T-cell (primary cell): ENCODE results near the genes ATP10A, HERC2 and GOLGA8M.

DNA sequence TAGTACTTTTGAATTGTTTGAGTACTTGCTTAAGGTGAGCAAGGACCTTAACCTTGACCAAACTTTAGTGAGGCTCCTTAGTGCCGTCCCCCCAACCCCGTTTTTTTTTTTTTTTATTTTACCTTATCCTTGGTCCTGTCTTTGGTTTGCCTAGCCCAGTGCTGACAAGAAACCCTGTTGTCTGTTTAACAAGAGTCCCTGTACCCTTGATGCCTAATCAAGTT is 77.1 kb upstream of the UBE3A start:
- PRO-cap, 7 experiments: no peak in any of the 7 experiments

DNA sequence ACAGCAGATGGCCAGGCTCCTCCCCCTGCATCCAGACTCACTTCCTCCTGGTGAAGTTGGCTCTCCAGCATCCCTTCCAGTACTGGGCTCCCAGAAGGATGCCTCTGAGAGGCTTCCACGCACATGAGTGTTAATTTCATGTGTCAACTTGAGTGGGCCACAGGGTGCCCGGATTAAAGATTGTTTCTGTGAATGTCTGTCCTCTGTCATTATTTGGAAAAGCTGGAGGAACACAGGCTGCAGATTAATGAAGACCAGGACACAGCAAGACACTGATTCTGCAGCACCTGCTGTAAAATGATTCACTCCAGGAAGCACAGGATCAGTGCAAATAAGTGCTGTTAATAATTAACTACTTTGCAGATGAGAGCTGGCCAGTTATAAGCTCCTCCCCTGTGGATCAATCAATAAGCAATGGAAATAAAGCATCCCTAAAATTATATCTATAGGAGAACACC is 99.7 kb downstream of the ATP10A start:
- PRO-cap, 7 experiments: no peak in any of the 7 experiments

- PRO-cap, 7 experiments: peak in 6 of 7 experiments; most common plus-strand start chr15:25812238 (in 5); most common minus-strand start chr15:25812300 (in 2)
These were observed 51.0 kb downstream of the ATP10A start for GRCh38 chr15:25811827-25812799.

DNA sequence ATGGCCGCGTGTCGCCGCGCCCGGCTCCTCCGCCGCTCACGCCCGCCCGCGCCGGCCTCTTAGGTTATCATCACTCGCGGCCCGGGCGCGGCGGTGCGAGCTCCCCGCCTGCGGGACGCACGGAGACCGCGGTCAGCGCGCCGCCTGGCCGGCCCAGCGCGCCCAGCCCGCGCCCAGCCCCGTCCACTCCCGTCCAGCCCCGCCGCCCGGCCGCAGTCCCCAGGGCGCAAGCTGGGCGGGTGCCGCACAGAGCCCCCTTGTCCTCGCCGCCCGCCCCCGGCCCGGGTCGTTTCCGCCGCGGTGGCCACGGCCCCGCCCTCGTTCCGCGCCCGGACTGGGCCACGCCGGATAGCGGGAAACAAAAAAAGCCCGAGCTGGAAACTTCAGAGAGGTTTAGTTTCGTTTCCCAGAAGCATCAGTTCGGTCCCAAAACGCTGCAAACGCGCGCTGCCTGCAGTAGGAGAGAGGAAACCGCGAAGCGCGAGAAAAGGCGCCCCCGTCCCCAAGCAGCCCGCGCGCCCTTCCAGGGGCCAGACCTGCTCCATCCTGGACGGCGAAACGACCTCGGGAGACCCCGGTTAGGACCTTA is at the start of gene ATP10A:
Gene ATP10A, minus strand, starts transcription at position 233 of the 589 bp plus-strand sequence.
- PRO-cap, 7 experiments: peak in 1 of 7 experiments; most common minus-strand start position 40 of the sequence (in 1)

DNA sequence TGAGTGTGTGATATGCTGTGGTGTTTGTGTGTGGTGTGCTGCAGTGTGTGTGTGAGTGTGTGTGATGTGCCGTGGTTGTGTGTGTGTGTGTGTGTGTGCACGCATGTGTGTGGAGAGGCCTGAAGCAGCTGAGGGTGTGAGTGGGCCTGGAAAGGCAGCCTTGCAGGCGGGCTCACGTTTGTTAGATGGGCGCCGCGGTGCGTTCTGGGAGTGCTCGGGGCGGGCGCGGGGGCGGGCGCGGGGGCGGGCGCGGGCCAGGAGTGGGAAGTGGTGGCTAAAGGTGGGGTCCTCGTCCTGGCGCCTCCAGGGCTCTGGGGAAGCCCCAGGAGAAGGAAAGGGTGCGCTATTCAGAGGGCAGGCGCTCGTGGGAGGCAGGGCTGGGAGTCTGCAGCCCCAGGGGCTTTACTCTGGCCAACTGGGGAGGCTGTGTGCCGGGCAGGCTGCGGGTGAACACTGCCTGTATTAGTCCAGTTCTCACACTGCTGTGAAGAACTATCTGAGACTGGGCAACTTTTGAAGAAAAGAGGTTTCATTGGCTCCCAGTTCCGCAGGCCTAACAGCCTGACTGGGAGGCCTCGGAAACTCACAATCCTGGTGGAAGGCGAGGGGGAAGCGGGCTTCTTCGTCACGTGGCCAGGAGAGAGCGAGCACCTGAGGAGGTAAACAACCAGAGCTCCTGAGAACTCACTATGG is 117.2 kb downstream of the GABRG3 start:
- PRO-cap, 7 experiments: no peak in any of the 7 experiments

GRCh38 chr15:28128031-28128486 is 28.9 kb upstream of the OCA2 start:
- PRO-cap, 7 experiments: no peak in any of the 7 experiments

DNA sequence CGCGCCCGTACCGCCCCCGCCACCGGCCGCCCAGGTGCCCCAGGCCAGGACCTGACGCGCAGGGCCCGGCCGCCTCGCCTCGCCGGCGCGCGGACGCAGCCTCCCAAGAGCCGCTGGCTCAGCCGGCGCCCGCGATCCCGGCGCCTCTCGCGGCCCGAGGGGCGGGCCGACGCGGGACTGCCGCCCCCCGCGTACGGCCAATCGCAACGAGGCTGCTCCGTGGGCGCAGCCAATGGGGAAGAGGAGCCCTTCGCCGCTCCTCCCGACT is at the start of gene HERC2:
Gene HERC2, minus strand, starts transcription at position 156 of the 268 bp plus-strand sequence.
- PRO-cap, 7 experiments: no peak in any of the 7 experiments

DNA sequence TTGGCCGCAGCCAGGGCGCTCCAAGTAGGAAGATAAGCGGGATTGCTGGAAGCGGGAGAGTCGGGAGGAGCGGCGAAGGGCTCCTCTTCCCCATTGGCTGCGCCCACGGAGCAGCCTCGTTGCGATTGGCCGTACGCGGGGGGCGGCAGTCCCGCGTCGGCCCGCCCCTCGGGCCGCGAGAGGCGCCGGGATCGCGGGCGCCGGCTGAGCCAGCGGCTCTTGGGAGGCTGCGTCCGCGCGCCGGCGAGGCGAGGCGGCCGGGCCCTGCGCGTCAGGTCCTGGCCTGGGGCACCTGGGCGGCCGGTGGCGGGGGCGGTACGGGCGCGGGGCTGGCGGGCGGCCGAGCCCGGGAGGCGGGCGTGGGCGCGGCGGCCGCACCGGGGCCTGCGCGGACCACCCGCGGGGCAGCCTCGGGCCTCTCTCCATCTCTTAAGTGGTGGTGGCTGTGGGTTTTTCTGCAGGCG is 35.9 kb downstream of the GOLGA6L25 start:
- PRO-cap, 7 experiments: no peak in any of the 7 experiments

- PRO-cap, 7 experiments: no peak in any of the 7 experiments
These were observed at the start of gene GOLGA8M for GRCh38 chr15:28712308-28712558. GOLGA8M (minus strand) TSS chr15:28712421.

DNA sequence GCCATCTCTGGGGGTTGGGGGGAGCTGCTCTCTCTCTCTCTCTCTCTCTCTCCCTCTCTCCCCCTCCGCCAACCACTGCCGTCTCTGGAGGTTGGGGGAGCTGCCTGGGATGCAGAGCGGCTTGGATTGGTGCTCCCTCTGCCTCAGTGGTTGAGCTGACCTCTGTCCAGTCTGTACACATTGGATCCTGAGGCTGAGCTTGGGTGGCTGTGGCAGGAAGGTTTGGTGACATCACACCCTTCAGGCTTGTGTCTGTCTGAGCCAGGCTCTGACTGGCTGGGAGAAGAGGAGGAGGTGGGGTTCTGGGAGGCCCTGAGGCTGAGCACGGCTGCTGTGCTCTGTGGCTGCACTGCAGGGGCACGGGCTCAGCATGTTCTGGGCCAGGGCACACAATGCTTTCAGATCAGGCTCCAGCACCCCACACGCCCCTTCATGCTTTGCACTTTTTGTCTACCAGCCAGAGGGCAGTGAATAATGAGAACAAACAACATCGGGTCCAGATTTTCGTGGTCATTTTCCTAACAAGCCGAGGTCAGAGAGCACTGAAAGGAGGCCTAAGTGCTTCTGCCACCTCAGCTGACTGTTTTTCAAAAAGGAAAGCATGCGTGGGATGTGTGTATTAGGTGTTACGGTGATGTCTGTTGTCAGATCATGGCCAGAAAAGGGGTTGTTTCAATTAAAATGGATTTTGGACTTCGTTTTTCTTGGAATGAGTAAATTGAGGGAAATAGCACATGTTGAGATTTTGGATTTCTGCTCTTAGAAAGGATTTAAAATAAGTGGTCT is 99.3 kb downstream of the APBA2 start:
- PRO-cap, 7 experiments: peak in 2 of 7 experiments; most common plus-strand start position 341 of the sequence (in 2); most common minus-strand start position 175 of the sequence (in 1)

GRCh38 chr15:29569677-29570156 is 1.1 kb downstream of the ENTREP2 start:
- PRO-cap, 7 experiments: no peak in any of the 7 experiments

DNA sequence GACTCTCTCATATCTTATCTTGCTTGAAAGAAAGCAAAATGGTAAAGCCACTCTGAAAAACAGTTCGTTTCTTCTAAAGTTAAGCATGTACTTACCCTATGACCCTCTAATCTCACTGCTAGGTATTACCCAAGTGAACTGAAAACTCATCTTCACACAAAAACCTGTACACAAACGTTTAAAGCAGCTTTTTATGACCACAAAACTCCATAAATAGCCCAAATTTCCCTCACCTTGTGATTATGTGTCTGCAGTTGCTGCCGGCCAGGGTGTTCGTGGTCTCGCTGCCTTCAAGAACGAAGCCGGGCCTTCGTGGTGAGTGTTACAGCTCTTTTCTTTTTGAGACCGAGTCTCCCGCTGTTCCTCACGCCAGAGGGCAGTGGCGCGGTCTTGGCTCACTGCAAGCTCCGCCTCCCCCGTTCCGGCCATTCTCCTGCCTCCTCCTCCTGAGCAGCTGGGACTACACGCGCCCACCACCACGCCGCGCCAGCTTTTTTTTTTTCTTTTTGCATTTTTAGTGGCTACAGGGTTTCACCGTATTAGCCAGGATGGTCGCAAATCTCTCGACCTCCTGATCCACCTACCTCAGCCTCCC is 86.0 kb upstream of the ENTREP2 start:
- PRO-cap, 7 experiments: no peak in any of the 7 experiments

GRCh38 chr15:29667997-29668383 is 97.2 kb upstream of the ENTREP2 start:
- PRO-cap, 7 experiments: no peak in any of the 7 experiments

- PRO-cap, 7 experiments: no peak in any of the 7 experiments
These were observed 100.3 kb upstream of the ENTREP2 start for GRCh38 chr15:29670935-29671647.

DNA sequence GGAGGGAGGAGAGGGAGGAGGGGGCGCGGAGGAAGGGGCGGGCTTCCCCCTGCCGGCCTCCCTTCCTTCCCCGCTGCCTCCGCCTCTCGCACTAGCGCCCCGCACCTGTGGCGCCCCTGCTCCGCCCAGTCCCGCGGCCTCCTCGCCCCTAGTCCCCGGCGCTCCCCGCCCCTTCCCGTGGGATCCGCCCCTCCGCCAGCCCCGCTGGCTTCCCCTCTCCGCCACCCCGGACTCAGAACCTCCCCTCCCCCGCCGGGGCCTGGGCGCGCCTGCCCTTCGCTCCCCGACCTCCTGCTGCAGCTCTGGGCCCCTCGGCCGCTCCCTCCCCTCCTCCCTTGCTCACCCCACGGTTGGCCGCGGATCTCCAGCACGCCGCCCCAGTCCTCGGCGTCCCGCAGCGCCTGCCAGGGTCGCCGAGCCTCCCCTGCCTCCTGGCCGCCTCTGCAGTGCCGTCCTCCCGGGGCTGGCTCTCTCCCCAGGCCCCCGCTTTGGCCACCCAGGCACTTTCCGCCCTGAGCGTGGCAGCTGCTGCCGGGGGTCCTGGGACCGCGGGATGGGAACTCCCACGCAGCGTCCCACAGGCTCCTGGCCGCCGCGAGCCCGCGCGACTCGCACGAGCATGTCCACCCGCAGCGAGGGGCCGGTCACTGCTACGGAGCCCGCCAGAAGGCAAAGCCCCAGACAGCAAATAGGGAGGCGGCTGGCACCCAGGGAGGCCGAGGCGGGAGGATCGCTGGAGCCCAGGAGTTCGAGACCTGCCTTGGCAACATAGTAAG is 104.2 kb upstream of the ENTREP2 start:
- PRO-cap, 7 experiments: no peak in any of the 7 experiments

DNA sequence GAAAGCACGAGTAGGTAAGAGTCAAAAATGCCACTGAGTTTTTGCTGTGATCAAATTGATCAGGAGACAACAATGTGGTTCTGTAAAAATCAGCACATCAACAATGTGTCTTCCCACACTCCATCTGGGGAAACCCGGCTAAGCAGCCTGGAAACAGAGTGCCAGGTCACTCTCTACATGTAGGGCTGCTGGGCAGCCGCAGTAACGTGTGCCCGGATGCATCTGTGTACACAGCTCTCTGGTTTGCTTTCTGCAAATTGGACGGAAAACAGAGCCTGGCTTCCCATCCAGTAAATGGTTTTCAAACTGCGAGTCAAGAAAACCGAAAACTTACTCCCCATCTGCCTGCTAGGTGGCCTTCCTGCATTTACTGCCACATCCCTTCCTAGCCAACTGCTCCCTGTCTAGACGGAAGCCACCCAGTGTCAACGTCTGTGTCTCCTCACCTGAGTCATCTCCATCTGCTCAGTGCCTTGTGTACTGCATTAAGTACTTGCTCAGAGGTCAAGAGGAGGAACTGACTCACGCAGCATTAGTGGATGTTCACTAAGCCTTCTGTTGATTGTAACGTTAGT is 124.1 kb downstream of the TJP1 start:
- PRO-cap, 7 experiments: no peak in any of the 7 experiments

- PRO-cap, 7 experiments: no peak in any of the 7 experiments
These were observed 22.8 kb upstream of the MTMR10 start for GRCh38 chr15:31014212-31014684.

DNA sequence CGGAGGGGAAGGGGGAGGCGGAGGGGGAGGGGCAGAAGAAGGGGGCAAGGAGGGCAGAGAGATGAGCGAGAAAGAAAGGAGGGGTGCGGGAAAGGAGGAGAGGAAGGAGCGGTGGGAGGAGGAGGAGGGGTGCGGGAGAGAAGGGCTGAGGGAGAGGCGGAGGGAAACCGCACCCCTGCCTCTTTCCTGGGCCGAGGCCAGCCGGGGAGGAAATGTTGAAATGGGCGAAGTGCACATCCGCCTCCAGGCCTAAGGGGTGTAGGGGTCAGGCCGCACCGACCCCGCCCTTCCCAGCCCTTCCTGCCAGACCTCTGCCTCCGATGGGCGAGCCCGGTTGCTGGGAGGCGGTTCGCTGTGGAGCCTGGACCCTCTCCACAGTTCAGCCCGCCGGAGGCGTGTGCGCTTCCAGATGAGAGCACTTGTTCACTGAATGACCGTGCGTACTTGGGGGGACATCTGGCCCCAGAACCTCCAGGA is 110.4 kb upstream of the KLF13 start:
- PRO-cap, 7 experiments: no peak in any of the 7 experiments

- PRO-cap, 7 experiments: no peak in any of the 7 experiments
These were observed 97.4 kb upstream of the KLF13 start for GRCh38 chr15:31229119-31229817.

DNA sequence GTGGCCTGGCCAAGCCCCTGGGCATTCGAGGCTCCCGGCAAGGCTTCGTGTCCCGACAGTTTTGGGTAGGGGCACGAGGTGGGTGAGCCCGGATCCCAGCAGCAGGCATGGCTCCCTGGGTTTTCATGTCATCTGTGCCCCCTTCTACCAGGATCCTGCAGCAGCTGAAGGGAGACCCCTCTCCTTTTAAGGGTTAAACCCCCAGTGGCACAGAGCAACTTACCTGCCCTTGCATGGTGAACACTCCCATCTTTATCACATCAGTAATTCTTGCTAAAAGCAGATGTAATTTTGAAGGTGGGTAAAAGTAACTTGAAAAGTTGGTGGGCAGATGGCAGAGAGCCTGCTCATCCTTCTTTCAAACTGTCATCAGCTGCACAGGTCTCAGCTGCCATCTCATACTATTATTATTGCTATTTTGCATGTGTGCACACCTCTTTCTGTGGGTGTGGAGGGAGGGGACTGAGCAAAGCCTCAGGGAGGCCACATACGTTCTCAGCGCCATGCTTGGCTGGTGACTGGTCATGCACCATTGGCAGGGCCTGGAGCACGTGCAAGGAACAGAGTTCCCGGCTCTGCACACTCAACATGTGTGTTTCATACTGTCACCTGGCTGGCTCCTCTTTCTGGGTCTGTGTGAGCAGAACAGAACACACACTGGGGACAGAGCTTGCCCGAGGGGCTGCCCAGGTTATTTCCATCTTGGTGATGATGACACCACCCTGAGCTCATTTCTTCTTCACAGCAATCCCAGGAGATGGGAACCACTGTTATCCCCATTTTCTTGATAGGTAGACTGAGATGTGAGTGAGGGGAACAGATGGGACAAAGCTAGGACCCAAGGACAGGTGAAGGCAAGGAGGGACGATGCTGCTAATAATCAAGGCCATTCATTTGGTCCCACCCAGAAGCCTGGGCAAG is 95.9 kb upstream of the KLF13 start:
- PRO-cap, 7 experiments: no peak in any of the 7 experiments